Lower leg skin (tissue), 2 donors: ENCODE results near the gene PTS.

GRCh38 chr11:111359998-111360880, 18.8 kb downstream of the POU2AF1 start:
- PRO-cap = no peak
- RAMPAGE, long total RNA, 2 experiments = no peak in any of the 2 experiments

DNA sequence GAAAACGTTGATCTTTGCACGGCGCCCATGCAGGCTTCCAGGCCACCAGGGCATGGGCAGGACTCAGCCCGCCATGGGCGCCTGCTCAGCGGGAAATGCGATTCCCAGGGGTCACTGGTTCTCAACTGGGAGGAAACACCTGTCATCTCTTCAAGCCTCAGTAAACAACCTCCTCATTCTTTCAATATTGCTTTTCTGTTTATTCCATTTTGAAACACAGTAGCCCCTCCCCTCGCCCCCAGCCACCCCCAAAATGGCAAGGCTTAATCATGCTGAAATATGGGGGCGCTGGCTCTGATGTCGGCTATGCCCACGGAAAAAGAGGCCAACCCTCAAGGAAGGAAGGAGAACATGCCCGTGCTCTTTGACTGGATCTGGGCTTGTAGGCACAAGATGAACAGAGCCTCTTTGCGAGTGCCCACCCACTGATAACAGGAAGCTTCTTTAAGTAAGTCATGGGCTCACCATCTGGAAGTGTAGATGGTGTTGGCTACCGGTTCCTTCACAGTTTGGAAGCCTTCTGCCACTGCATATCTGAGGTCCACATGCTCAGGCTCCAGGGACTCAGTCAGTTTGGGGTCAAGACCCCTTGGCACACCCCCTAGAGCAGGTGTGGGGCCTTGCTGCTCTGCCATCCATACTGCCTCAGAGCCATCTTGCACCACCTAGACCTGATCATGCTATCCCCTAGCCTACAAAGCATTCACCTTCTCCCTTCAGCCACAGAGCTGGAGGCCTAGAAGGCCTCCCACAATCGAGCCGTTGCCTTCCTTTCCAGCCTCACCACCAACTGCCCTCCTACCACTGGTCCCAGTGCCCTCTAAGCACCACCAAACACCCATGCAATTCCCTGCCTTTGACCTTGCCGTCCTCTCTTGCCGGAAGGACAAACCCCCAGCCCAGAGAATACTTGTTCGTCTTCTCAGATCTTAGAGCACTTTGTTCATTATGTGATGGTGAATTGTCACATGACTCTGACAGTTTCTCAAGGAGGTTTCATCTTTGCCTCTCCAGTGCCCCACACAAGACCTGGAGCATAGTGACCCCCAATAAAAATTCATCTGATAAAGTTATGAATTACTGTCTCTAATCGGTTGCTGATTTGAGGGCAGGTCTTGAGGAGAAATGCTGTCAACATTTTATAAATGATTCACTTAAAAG, 913 bp upstream of the POU2AF1 start:
- PRO-cap = no peak
- RAMPAGE, long total RNA, 2 experiments = no peak in any of the 2 experiments

- PRO-cap = no peak
- RAMPAGE, long total RNA, 2 experiments = no peak in any of the 2 experiments
Measured at GRCh38 chr11:111512639-111513466, 667 bp upstream of the BTG4 start.

DNA sequence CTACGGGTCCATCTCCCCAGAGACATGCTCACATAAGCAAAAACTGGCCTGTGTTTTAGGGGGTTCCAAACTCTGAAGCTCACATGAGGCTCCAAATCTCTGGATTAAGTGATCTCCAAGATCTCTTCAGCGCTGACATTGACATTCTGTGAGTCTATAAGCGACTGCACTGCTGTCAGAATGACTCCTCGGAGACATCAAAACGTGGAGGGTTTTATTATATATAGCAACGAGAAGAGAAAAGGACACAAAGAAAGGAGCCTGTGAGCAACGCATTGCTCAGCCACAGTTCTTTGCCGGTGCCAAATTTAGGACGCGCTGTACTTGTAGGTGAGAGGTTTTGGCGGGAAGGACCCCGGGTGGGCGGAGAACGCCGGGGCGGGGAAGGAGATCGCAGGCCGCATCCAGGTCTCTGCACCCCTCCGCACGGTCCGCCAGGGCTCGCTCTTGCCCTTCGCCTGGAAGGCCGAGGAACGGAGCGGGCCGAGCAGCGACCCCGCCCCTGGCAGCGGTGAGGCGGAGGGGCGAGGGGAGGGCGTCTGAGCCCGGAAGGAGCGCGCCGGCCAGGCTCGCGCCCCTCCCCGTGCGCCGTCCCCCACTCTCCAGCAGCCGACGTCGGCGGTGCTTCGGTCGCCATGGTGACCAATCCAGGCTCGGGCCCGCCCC, 413 bp upstream of the SIK2 start:
- PRO-cap = bidirectional peak, plus-strand start at position 521 of the sequence, minus-strand start at position 433 of the sequence; bidirectional peak, plus-strand start outside the sequence, minus-strand start at position 617 of the sequence
- RAMPAGE, long total RNA, 2 experiments = no peak in any of the 2 experiments

- PRO-cap = no peak
- RAMPAGE, long total RNA, 2 experiments = no peak in any of the 2 experiments
Measured at GRCh38 chr11:111623653-111624120, 21.4 kb downstream of the SIK2 start.

DNA sequence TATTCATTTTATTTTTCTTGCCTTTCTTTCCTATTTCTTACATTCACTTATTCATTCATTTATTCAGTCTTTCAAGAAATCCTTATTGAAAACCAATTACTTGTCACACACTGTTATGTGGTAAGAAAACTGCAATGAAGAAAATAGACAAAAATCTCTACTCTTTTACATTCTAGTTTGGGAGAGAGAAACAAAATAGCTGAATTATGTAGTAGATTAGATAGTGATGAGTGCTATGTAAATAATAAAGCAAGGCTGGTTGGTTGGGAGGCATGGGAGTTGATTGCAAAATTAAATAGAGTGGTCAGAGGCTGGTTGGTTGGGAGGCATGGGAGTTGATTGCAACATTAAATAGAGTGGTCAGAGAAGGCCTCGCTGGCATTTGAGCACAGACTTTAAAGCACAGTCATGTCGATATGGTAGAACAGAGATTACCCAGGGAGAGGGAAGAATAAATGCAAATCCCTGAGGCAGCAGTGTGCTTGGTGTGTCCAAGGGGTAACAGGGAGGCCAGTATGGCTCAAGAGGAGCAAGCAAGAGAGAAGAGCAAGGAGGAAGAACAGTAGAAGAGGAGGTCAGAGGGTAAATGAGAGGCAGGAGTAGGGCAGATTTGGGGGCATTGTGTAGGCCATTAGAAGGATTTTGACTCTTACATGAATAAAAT, 22.4 kb downstream of the SIK2 start:
- PRO-cap = no peak
- RAMPAGE, long total RNA, 2 experiments = no peak in any of the 2 experiments

DNA sequence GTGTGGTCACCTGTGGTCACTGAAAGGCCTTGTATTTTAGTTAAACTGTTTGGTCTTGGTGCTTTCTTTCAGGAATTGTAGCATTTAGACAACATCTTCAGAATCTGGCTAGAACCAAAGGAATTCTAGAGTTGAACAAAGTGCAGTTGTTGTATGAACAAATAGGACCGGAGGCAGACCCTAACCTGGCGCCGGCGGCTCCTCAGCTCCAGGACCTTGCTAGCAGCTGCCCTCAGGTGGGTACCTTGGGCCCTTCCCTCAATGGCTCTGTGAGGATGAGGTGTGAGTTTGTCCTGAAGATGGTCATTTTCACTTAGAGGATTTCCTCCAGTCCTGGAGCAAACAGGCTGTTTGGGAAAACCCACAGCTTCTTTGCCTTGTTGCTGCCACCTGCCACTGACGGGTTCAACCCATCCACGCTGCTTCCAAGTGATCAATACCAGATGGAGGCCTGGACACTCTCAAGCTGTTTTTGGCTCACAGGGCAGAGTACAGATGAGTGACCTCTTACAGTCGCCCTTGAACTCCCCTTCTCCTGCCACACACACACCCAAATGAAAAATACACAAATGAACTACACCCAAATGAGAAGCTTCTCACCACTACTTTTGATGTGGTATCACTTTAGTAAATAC, 45.2 kb downstream of the PPP2R1B start:
- PRO-cap = no peak
- RAMPAGE, long total RNA, 2 experiments = no peak in any of the 2 experiments

- PRO-cap = no peak
- RAMPAGE, long total RNA, 2 experiments = no peak in any of the 2 experiments
Measured at GRCh38 chr11:111726891-111727213, 39.3 kb downstream of the PPP2R1B start.

GRCh38 chr11:111736423-111736839, 29.8 kb downstream of the PPP2R1B start:
- PRO-cap = no peak
- RAMPAGE, long total RNA, 2 experiments = no peak in any of the 2 experiments

DNA sequence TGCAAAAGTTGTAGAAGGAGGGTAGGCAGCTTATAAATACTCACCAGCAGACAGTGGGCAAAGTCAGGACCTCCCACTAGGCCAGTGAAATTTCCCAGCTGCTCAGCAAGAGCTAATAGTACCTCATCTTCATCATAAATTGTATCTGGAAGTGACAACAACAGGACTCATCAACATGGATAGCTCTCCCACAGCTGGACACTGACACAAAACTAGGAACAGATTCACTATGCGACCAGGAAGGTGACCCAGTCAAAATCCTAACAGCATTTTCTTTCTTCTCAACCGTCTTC, 1.5 kb downstream of the PPP2R1B start:
- PRO-cap = no peak
- RAMPAGE, long total RNA, 2 experiments = no peak in any of the 2 experiments

DNA sequence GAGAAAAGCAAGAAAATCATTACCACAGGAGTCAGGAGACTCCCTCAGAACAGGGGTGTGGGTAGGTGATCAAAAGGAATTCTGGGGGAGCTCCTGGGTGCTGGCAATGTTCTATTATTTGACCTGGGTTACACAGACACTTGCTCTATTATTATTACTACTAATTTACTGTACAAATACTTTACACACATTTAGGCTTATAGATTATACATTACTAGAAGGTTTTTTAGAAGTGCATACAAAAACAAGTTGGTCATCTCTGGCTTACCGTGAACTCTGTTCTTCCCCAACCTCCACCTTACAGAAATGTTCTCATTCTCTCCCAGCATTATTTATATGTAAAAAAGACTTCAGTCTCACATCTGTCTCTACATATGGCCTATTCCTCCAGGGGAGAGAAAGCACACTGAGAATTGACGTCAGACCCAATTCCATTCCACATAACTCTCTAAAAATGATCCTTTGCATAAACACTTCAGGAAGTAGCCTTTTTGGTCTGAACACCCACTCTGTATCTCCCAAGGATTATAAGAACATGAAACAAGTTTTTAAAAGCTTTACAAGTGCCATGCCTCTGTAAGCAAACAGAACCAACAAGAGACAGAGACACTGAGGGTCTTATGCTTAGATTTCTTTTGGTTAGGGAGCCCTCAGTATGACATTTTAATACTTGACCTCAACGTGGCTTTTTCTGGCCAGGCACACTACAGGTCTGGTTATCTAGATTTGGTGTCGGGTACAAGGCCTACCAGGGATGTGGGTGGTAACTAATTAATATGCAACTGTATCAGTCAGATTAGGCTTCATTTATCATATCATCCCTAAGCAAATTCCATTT, 48.4 kb upstream of the PPP2R1B start:
- PRO-cap = no peak
- RAMPAGE, long total RNA, 2 experiments = no peak in any of the 2 experiments

DNA sequence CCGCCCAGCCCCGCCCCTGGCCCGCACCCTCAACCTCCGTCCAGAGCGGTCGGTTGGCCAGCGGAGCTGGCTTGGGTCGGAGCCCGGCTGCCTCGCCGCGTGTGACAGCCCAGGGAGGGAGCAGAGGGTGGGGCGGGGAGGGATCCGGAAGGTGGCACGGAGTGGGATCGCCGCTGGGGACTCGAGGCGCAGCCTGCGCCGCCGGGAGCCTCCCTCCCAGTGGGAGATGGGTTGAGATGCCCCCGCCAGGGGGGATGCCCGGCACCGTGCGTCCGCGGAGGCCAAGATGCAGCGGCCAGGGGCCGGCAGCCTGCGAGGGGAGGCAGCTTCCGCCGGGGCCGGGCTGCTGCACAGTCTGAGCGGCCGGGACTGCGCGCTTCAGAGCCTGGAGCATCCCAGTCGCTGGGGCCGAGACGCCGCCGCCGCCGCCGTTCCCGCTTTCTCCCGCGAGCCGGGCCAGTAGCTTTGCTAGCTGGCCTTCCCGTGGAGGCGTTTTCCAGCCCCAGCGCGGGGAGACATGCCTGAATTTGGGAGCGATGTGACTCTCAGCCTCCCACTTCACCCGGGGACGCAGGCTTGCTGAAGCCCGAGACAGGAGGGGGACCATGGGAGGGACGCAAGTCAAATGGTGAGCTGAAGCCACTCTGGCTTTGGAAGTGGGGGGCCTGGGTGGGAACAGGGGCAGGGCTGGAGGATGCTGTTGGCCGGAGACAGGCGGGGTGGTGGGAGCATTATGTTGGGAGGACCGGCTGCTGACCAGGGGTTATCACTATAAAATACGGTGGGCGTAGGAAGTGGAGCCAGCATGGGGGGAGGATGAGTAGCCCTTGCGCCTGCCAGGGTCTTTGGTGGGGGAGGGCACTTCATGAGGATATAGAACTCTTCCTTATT, 40.3 kb downstream of the DIXDC1 start:
- PRO-cap = bidirectional peak, plus-strand start at position 398 of the sequence, minus-strand start at position 68 of the sequence; unidirectional peak, minus-strand start at position 446 of the sequence
- RAMPAGE, long total RNA, 2 experiments = start-site peak on the plus strand in 2 of 2 experiments, centred at positions 172 to 208 of the sequence, 6 to 28 reads per replicate

DNA sequence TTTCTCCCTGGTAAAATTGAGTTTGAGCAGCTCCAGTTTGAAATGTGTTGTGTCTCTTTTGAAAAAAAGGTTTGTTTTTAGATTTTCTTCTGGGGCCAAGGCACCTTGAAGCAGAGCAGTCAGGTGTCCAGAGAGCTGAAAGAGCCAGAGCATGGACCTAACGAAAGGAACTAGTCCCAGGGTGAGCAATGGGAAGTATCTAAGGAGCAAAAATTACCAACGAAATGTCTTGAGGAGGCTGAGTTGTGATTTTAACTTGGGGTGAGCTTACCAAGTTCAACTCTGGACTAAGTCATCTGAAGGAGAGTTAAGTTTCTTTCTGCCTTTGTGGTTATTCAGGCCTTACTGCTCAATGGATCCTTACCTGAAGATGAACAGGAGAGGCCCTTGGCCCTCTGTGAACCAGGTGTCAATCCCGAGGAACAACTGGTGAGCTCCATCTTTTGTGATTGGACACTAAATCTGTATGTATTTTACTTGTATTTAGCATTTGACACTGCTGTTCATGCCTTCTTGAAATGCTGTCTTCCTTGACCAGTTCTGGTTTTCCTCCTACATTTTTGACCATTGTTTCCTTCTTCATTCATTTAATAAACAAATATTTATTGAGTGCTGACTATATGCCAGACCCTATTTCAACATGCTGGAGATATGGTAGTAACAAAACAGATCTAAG, 40.2 kb upstream of the DLAT start:
- PRO-cap = no peak
- RAMPAGE, long total RNA, 2 experiments = no peak in any of the 2 experiments

DNA sequence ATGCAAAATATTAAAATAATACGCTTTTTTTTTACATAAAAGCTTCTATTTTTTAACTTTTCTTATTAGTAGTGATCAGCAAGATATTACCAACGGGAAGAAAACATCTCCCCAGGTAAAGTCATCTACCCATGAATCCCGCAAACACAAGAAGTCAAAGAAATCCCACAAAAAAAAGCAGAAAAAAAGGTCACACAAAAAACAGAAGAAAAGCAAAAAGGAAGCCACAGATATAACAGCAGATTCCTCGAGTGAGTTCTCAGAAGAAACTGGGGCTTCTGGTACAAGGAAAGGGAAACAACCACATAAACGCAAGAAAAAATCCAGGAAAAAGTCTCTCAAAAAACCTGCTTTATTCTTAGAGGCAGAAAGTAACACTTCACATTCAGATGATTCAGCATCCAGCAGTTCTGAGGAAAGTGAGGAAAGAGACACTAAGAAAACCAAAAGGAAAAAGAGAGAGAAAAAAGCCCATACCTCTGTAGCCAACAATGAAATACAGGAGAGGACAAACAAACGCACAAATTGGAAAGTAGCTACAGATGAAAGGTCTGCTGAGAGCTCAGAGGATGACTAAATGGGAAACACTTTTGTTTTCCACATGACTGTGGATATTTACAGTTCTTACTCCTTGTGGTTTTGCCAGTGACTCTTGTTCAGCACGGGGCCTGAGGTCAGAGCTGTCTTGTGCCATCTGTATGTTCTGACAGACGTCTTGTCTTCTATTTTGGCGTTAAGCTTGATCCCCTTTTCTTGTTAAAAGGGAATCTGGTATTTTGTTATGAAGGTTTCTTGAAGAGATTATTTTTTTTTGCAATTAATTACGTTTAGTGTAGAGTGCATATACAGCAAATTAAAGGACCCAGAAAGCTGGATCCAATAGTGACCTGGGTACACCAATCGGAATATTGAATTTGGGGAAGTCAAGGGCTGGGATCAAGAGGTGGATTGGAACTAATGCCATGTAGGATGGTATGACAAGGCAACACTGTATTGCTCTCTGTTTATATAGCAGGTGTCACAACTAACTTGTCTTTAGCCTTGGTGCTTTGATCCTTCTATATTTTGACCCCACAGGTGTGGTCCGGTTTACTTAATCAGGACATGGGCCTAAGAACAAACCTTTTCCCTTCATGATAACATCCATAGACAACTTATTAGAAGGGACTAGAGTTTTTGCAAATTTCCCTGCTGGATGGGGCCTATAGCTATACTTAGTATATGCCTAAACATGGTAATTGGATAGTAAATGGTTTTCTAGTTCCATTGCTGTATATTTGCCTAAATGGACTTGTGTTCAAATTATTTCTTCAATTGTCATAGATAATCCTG, 3.7 kb downstream of the TIMM8B start:
- PRO-cap = no peak
- RAMPAGE, long total RNA, 2 experiments = no peak in any of the 2 experiments

- PRO-cap = no peak
- RAMPAGE, long total RNA, 2 experiments = no peak in any of the 2 experiments
Measured at GRCh38 chr11:112177328-112178266, 2.3 kb downstream of the BCO2 start.

- PRO-cap = bidirectional peak, plus-strand start at chr11:112226388, minus-strand start at chr11:112226312; bidirectional peak, plus-strand start at chr11:112227033, minus-strand start at chr11:112226808
- RAMPAGE, long total RNA, 2 experiments = start-site peak on the plus strand in 2 of 2 experiments, at chr11:112226365-112226644 at its widest, 23 to 581 reads per replicate
Measured at GRCh38 chr11:112226222-112227074, at the start of gene PTS. TSS of gene PTS (plus strand) at chr11:112226428.

GRCh38 chr11:112553115-112553449, 292.4 kb upstream of the PLET1 start:
- PRO-cap = no peak
- RAMPAGE, long total RNA, 2 experiments = no peak in any of the 2 experiments

DNA sequence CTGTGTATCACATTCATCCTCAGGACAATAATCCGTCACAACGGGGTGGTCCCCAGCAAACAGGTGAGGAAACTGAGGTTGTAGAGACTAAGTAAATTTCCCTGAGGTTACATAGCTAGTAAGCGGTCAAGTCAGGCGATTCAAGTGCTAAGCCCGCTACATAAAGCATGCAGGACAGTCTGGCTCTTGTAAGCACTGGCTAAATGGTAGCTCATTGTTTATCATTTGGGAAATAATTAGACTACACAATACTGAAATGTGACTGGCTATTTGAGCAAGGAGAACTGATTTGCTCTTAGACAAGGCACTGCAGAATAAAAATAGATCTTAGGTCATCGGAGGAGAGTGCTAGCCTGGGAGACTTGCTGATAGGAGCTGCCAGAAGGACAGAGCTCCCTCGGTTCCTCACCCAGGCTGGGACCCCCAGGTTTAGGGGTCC, 184.5 kb upstream of the NCAM1 start:
- PRO-cap = no peak
- RAMPAGE, long total RNA, 2 experiments = no peak in any of the 2 experiments

DNA sequence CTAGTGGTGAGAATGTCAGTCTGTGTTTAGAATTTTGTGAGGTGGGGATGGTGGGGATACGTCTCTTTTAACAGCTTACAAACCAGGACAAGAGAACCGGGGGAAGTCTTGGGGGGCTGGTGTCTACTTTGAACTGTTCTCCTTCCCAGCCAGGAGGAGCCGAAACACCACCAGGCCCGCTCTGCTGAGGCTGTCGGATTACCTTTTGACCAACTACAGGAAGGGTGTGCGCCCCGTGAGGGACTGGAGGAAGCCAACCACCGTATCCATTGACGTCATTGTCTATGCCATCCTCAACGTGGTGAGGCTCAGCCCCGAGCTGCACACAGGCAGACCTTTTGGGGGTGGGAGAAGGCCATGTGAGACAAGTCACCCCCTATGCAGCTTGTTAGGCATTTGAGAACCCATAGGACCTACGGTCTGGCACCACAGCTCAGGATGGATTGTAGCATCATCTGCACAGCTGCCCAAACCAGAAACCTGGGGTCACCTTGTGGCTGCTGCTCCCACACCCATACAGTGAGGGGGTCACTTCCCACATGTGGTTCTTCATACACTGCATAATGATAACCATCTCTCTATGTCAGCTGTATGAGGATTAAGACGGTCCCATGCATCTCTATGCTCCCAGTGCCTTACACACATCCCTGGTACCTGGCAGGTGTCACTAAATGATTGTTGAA, 2.9 kb downstream of the HTR3A start:
- PRO-cap = no peak
- RAMPAGE, long total RNA, 2 experiments = no peak in any of the 2 experiments

- PRO-cap = no peak
- RAMPAGE, long total RNA, 2 experiments = no peak in any of the 2 experiments
Measured at GRCh38 chr11:114044000-114044393, 15.5 kb upstream of the ZBTB16 start.